ENCODE data around the genes TMX3 and TSHZ1.

GRCh38 chr18:67215014-67215724 is 301.4 kb downstream of the DSEL start:
- PRO-cap: no peak

GRCh38 chr18:67517450-67517815 is 913 bp upstream of the DSEL start:
- PRO-cap: no peak

- PRO-cap: bidirectional peak, plus-strand start at chr18:68715216, minus-strand start at chr18:68715063
Measured at GRCh38 chr18:68714182-68715482, at the start of gene TMX3. TSS of gene TMX3 (minus strand) at chr18:68715108.

GRCh38 chr18:68722579-68722983 is 7.7 kb upstream of the TMX3 start:
- PRO-cap: no peak

- PRO-cap: no peak
Measured at GRCh38 chr18:69885647-69886486, 61.8 kb downstream of the CD226 start.

DNA sequence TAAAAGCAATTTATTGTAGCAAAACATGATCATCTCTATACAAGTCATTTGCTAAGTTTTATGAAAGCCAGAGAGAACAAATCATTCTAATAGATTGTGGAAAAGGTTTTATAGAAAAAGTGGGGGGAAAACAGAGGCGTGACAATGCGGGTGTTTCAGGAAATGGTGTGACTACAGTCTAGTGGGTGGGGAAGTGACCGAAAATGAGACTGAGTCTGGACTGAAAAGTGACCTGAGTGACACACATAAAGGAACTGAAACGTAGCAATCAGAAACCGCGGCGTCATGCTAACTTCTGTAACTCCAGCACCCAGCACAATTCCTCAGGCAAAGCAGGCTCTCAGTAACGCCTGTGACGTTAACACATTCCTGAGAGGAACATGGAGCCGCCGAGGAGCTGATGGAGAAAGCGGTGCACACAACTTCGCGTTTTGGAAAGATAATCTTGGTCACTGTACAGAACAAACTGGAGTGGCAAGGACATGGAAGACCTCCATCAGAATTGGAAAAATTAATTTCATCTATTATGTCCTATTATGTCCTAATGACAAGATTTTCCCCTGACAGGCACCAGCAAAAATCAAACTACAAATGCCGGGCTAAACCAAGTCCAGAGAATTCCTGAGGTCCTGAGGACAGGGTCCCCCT is 1.3 kb upstream of the CD226 start:
- PRO-cap: no peak

- PRO-cap: unidirectional peak, minus-strand start at chr18:70378485
Measured at GRCh38 chr18:70378306-70378909, 89.6 kb downstream of the SOCS6 start.

- PRO-cap: no peak
Measured at GRCh38 chr18:70489894-70490352, 201.1 kb downstream of the SOCS6 start.

- PRO-cap: no peak
Measured at GRCh38 chr18:70553589-70553881, 264.7 kb downstream of the SOCS6 start.

DNA sequence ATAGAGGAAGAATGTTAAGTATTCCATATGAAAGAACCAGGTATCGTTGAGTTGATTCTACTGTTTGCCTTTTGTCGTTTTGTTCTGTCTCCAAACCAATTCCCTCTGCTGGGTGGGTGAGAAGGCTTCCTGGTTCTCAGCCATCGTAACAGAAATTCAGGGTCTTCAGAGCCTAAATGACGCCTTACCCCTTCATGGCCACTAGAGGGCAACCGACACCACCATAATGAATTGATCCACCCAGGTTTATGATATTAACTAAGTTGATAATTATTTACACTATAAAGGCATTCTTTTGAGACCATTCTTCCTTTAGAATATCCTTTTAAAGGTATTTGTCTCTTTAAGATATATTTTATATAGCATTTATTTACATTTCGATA is 48.0 kb downstream of the TIMM21 start:
- PRO-cap: no peak

- PRO-cap: no peak
Measured at GRCh38 chr18:74288035-74288546, 3.7 kb downstream of the CYB5A start.

GRCh38 chr18:74500309-74501036 is 4.3 kb downstream of the CNDP2 start:
- PRO-cap: unidirectional peak, plus-strand start at chr18:74500662

DNA sequence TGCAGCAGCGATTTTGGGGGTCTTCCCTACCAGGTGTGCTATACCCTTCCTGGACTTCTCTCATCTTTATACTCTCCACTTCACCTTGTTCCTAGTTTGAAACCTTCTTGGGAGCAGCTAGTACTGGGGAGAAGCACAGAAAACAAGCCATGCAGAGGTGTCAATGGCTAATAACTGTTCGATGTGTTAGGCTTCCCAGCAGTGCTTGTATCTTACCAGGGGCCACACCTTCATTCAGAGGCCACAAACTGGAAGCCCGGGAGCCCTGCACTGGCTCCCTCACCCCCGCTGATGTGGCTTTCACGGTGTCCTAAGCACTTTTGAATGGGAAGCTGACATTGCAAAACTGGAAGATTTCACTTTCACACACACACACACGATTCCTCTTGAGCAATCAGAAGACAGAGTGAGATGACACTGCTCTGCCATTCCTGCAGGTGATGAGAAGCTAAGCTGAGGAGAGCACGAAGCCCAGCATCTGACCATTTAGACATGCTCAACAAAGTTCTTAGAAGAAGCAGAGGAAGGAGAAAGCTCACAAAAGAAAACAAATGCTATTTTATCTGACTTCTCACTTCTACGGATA is 8.7 kb upstream of the ZNF407 start:
- PRO-cap: no peak

DNA sequence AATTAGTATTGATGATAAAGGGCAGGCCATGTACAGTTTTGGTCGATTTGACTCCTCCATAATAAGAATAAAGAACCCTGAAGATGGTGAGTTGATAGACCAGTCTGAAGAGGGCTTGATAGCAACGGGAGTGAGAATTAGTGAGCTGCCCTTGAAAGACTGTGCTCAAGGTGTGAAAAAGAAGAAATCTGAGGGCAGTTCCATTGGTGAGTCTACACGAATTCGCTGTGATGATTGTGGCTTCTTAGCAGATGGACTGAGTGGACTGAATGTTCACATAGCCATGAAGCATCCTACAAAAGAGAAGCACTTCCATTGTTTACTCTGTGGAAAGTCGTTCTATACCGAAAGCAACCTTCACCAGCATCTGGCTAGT is 37.4 kb downstream of the ZNF407 start:
- PRO-cap: no peak

DNA sequence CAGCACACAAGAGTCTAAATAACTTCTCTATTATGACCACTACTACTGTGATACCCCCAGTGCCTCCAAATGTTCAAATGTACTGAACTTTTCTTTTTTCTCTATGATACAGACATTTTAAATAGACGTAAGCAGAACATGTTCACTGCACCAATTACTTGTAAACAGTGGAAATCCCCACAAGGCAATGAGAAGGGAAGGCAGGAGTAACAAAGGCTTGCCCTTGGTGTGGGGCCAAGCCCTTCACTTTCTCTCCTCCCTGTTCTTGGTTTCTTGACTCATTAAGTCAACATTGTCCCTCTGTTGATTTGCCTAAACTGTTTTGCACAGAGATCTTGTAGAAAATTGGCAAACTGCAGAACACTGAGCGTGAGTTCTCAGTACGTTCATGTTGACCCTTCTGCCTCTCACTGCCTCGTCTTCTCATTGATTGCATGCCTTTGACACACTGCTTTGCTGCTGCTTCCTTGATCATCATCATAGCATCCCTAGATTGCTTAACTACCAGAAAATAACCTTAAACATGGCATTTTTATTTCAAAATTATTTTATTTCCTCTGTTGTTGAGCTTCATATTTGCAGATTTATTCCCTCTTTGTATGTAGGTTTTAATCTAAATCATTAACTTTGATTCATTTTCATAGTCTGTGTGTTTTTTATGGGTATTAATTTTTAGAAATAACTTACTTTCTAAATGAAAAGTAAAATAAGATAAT is 257.7 kb downstream of the PTGR3 start:
- PRO-cap: no peak

- PRO-cap: no peak
Measured at GRCh38 chr18:75063911-75064166, 145.1 kb downstream of the PTGR3 start.

GRCh38 chr18:75204678-75205349 is 4.1 kb downstream of the PTGR3 start:
- PRO-cap: bidirectional peak, plus-strand start at chr18:75204842, minus-strand start at chr18:75204816

DNA sequence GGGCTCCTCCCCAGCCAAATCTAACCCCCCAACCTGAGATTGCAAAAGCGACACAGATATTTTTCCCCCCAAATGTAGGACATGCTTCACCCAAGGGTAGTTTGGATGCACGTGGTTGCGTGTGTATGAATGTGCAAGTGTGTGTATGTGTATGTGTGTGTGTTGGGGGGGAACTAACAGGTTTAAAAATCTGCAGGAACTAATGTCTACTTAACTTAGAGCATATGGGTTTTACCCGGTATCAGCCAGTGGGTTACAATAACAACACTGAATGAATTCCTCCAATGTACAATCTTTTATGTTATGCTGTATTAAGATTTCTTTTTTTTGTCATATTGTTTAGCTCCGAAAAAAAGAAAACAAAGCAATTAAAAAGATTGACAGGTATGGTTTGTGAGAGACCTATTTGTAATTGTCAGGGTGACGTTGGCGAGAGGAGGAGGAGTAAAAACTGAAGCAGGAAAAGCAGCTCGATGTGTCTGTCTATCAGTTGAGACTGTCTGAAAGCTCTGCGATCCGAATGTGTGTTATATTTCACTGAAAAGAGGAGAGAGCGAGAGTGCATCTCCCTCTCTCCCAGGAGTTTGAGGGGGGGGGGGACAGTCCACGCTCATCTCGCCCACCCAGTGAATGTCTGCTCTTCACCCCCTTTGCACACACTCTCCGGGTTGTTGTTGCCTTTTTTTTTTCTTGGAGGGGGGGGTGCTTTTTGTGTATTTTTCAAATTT is at the start of gene TSHZ1:
TSS of gene TSHZ1 (plus strand) at position 489 of the 728 bp plus-strand sequence.
- PRO-cap: bidirectional peak, plus-strand start at position 489 of the sequence, minus-strand start at position 502 of the sequence; unidirectional peak, plus-strand start at position 583 of the sequence

GRCh38 chr18:75226952-75227184 is 16.3 kb downstream of the TSHZ1 start:
- PRO-cap: no peak

- PRO-cap: no peak
Measured at GRCh38 chr18:76411761-76412894, 82.9 kb downstream of the ZNF516 start.